Mammary microvascular endothelial cell (primary cell): ENCODE results near the gene CFAP97D2.

GRCh38 chr13:114013292-114013772 is 39.5 kb upstream of the C13orf46 start:
- RAMPAGE, long total RNA = no peak

DNA sequence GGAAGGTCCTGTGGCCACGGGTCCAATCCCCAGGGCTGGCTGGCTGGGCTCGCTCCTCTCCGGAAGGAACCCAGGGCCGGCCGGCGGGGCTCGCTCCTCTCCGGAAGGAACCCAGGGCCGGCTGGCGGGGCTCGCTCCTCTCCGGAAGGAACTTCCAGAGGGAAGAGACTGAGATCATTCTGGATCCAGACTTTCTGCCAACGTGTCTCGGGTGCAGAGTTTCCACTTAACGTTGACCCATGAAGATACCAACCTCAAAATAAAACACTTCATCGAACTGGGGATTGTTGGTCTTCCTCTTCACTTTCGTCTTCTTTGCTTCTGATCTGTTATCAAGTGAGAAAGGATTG is 53.2 kb upstream of the C13orf46 start:
- RAMPAGE, long total RNA = no peak

DNA sequence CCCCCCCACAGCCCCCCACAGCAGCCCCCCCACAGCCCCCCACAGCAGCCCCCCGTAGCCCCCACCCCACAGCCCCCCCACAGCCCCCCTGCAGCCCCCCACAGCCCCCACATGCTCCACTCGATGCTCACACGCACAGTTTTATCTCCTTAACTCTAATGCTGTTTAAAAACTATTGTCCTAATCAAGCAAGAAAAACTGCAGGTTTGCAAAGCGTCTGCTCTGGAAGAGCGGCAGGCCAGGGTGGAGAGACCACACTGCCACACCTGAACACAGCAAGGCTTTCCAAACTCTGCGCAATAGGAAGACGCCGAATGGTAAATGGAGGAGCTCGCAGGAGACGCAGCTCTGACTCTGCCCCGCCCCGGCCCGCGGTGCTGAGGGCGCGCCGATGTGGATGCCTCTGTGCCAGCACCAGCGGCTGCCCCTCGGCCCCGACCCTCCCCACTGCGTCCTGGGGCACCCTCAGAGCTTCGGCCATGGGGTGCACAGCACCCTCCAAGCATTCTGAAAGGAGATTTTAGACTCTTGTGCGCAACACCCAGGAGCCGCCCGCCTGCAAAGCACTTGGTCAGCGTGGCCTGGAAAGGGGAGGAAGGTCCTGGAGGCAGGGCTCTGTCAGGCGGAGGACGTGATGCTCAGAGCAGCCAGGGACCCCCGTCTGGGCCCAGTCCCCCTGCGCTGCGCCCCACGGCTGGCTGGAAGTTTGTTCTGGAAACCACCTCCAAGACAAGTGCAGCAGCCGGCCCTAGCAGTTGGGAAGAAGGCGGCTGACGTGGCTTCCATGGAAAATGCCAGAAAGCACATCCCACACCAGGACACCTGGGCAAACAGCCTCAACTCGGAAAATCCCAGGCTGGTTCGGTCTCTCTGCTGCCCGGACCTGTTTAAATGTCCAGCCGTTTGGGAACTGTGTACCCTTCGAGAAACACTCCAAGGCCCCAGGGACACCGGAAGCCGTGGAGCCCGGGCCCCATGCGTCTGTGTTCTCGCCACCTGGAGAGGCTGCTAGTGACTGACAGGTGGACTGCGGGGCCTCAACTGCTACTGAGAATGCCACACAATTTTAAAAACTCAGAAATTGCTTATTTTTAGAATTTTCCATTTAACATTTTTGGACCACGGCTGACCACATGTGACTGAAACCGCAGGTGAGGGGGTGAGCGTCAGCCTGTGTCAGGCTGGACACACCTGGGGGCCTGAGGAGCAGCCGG is 32.2 kb downstream of the RASA3 start:
- RAMPAGE, long total RNA = no peak

- RAMPAGE, long total RNA = no peak
Measured at GRCh38 chr13:114122129-114122675, 10.2 kb downstream of the RASA3 start.

DNA sequence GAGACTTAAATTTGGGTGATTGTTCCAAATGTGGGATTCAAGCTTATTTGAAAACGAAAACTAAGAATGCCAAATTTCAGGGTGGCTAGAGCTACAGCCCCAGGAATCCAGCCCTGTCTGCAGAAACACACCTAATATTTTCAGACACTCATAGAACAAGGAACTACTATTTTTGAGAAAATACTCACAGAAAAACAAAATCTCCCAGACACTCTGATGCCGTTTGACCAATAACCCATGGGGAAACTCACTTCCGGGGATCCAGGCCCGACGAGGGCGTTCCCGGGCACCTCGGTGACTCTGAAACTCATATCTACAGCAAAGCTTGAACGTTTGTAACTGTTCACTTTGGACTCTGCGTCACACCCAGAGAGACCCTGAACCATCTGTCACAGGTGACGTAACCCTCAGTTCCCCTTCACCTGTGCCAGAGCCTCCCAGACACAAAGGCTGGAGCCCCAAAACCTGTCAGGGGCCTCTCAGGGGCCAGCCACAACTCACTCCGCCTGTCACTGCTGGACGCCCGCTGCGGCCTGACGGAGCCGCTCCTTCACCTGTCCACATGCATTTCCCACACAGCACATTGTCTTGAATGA is 8.1 kb downstream of the RASA3 start:
- RAMPAGE, long total RNA = no peak

DNA sequence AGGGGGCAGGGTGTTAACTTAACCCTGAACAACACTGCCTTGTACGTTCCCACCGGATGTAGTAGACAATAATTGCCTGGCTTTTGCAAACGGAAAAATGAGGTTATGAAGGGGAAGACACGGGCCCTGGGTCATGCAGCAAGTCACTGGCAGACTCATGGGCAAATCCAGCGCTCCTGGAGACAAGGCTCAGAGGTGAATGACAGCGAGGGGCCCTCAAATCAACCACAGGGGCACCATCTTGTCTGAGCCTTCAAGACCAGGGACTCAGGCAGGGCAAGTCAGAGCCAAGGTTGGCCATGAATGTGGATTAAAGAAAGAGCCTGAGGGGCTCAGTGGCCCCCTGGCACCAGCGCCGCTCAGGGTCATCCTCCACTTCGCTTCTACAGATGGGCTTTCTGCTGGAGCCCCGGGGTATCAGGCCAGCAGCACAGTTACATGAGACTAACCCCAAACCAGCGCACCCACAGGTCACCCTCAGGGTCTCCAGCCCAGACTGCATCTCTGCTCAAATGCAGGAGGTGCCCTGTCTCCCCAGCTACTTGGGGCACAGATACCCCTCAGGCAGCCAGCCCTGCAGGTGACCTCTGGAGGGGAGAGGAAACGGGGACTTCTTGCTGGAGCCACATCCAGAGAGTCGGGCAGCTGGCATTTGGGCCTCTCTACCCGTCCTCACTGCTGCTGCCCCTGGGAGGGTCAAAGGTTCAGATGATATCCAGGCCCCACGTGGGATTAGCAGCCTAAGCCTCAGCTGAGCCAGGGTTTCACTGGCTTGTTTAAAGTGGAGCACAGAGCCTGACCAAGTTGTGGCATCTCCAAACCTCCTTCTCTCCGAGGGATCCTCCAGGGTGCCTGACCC is 2.5 kb downstream of the RASA3 start:
- RAMPAGE, long total RNA = no peak

GRCh38 chr13:114154415-114155002 is 22.1 kb upstream of the RASA3 start:
- RAMPAGE, long total RNA = no peak

DNA sequence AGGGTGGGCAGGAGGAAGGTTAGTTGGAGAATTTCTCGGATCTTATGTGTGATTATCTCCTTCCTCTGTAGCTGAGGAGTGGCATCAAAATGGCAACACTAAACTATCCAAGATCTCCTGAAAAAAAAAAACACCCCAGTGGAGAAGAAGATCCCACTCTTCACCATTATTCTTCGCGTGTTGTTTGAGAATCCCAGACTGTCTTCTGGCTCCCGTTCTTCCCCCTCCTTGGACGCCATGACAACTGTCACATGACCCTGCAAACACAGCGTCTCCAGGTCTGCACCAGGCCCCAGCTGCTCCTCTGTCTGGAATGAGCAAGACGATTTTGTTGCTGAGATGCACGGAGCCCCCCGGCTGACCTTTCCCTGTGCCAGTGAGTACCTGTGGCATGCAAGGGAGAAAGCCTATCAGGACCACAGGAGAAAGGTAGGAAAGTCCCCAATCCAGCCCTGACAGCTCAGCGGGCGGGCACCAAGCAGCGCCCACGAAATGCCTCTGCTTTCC is at the start of gene CFAP97D2:
CFAP97D2 (plus strand) TSS at position 266 of the 507 bp plus-strand sequence.
- RAMPAGE, long total RNA = no peak

DNA sequence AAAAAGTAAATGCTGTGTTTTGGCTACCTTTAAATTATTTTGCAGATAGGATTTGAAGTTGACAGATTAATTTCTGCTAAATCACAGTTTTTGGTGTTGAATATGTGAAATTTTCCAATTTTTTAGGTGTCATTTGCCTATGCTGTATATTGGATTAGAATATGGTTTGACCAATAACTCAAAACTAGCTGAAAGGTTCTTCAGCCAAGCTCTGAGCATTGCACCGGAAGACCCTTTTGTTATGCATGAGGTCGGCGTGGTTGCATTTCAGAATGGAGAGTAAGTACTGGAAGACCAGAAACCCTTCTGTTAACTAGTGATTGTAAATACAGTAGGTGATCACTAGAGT is 22.2 kb downstream of the CDC16 start:
- RAMPAGE, long total RNA = no peak

DNA sequence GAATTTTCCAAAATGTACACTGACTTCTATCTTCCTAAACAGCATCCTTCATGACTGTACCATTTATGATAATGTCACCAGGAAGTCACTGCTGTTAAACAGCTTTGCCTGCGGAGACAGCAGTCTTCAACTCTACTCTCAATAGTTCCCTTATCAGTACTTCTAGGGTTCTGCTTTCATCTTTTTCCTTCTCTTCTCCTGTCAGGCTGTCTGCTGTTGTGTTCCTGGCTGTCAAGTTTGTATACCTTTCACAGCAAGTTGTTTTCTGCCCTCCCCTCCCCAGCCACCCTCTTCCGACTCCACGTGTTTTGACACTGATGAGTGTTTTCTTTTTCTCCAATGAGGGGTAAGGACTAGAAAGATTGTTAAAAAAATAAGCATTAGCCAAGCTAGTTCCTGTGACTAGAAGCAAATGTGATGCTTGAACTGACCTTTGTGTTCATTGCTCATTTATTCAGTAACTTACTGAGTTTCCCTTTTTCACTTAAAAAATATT is 2.2 kb downstream of the UPF3A start:
- RAMPAGE, long total RNA = no peak

DNA sequence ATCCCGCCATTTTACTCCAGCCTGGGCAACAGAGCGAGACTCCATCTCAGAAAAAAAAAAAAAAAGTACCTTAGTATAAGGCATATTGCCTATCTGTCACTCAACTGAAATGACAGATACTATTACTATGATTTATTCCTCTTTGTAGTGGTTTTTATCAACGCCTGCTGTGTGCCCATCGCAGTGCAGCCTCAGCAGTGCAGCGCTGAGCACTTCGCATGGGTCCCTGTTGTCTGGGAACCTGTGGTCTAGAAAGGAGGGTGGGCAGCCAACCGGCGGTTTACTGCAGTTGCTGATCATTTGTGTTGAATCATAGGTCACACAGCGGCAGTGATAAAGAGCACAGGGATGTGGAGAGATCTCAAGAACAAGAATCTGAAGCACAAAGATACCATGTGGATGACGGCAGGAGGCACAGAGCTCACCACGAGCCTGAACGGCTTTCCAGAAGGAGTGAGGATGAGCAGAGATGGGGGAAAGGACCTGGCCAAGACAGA is 12.8 kb upstream of the CHAMP1 start:
- RAMPAGE, long total RNA = no peak